Subcutaneous adipose tissue (tissue), 3 donors: ENCODE measurements around the gene CCDC85C.

GRCh38 chr14:97975083-97975577 is 1177.9 kb downstream of the VRK1 start:
- PRO-cap: no peak
- RAMPAGE, long total RNA, 3 experiments: no peak in any of the 3 experiments

DNA sequence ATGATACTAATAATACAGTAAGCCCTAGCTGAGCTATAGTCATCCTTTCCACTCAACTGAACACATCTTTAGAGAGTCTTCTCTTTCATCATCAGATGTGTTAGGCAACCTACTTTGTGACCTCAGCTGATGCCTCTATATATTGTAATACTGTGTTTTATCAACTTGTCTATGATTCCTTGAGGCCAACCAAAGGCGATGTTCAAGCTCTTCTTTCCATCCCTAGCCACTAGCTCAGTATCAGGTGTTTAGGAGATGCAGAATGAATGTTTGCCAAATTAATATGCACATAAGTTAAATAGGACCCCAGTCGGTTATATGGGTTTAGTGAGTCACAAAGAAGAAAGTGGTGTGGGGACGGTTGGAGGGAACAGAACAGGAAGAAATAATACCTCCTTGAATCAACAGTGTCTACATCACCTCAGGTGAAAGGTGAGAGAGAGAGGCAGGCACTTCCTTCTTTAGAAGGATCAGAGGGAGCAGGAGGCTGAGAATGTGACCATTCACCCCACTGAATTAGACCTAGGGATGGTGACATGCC is 1196.6 kb downstream of the VRK1 start:
- PRO-cap: no peak
- RAMPAGE, long total RNA, 3 experiments: no peak in any of the 3 experiments

DNA sequence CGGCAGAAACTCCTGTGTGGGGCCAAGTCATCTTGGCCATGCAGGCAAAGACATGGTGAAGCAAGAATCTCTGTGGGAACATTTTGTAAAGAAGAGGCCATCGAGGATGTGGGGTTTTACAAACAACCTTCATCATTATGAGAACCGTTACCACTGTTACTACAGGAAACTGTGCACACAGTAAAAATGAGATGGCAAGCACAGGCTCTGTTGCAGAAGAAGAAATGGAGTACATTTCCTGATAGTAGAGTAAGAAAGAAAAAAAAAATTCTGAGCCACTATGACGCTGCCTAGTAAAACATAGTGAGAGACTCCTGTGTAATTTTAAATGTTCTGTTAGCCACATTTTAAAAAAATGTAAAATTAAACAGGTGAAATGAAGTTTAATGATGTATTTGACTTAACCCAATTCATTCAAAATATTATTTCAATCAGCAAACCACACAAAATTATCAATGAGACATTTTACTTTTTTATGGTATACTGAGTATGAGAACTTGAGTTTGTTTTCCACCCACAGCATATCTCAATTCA is 1197.2 kb downstream of the VRK1 start:
- PRO-cap: no peak
- RAMPAGE, long total RNA, 3 experiments: no peak in any of the 3 experiments

DNA sequence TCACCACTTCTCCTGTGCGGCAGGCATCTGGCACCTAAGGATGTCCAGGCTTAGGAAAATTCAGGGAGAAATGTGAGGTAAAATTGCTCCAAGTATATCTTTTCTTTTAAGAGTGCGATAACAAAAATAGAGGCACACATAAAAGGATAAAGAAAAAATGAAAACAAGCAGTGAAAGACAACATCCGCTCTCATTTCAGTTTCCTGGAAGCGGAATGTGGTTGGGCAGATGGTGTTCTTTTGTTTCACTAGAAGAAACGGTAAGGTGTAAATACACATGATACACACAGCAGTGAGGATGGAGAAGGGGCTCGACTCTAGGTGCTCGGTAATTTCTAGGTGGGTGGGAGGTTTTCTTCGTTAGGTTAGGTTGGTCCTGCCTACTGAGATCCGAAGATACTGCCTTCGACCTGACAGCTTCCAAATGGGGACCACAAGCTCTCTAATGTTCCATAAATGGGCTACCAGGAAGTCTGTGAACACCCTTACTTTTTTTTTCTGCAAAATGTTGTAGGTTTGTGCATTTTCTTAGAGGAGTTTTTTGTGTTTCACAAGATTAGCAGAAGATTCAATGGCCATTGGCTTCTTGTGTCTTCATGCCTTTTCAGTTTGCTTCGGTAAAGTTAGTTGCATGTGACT is 1082.5 kb downstream of the BCL11B start:
- PRO-cap: no peak
- RAMPAGE, long total RNA, 3 experiments: no peak in any of the 3 experiments

DNA sequence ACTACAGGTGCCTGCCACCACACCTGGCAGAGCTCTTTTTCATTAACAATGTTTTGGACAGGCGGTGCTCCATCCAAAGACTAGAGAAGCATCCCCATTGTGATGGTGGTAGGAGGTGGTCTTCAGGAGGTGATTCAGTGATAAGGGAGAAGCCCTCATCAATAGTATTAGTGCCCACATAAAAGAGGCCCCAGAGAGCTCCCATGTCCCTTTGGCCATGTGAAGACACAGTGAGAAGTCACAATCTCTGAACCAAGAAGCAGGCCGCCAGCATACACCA is 920.4 kb downstream of the BCL11B start:
- PRO-cap: no peak
- RAMPAGE, long total RNA, 3 experiments: no peak in any of the 3 experiments

- PRO-cap: no peak
- RAMPAGE, long total RNA, 3 experiments: no peak in any of the 3 experiments
Observed at GRCh38 chr14:98819375-98820101, 452.5 kb downstream of the BCL11B start.

GRCh38 chr14:99217416-99218007 is 54.5 kb downstream of the BCL11B start:
- PRO-cap: no peak
- RAMPAGE, long total RNA, 3 experiments: no peak in any of the 3 experiments

- PRO-cap: no peak
- RAMPAGE, long total RNA, 3 experiments: no peak in any of the 3 experiments
Observed at GRCh38 chr14:99236654-99237574, 35.1 kb downstream of the BCL11B start.

- PRO-cap: no peak
- RAMPAGE, long total RNA, 3 experiments: no peak in any of the 3 experiments
Observed at GRCh38 chr14:99238089-99238598, 33.9 kb downstream of the BCL11B start.

- PRO-cap: no peak
- RAMPAGE, long total RNA, 3 experiments: no peak in any of the 3 experiments
Observed at GRCh38 chr14:99243940-99244729, 27.9 kb downstream of the BCL11B start.

- PRO-cap: no peak
- RAMPAGE, long total RNA, 3 experiments: no peak in any of the 3 experiments
Observed at GRCh38 chr14:99248742-99249211, 23.2 kb downstream of the BCL11B start.

DNA sequence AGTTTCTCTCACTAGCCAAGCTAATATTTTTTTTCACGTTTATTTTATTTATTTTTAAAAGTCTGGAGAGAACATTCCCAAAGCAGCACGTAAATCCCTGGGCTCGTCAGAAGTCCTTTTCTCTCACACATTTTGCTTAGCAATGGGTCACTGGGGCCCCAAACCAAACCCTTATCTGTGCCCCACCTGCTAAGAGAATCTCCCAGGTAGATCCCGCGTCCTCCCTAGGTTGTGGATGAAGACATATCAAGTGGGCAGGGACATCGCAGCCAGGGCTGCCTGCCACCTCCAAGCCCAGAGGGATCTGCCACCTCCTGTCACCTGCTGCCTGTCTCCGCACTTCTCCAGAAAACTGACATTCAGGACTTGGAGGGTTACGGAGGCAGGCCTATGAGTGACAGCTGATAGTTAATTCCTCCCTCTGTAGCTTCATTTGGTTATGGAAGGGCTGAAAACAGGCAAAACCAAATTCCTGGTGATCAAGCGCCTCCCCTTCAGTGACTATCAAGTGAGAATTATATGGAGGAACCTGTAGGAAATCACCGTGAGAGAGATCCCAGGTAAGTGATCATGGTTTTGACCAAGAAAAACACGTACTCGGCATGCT is 19.5 kb downstream of the BCL11B start:
- PRO-cap: no peak
- RAMPAGE, long total RNA, 3 experiments: no peak in any of the 3 experiments

DNA sequence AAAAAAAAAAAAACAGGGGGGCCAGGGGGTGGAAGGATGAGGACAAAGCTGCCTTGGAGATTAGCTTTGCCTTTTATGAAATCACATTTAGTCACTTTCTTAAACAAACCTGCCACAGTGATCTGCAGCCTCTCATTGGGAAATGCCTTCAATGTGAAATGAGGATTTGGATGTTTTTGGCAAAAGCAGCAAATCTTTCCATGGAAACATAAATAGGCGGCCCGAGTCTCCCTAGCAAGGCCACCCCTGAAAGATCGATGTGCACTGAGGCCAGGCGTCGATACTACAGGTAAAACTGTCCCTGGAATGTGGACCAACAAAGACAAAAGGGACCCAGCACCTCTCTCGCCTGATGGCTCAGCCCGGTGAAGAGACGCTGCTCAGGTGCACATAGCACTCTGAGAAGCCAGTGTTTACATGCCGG is 16.6 kb downstream of the BCL11B start:
- PRO-cap: no peak
- RAMPAGE, long total RNA, 3 experiments: no peak in any of the 3 experiments

DNA sequence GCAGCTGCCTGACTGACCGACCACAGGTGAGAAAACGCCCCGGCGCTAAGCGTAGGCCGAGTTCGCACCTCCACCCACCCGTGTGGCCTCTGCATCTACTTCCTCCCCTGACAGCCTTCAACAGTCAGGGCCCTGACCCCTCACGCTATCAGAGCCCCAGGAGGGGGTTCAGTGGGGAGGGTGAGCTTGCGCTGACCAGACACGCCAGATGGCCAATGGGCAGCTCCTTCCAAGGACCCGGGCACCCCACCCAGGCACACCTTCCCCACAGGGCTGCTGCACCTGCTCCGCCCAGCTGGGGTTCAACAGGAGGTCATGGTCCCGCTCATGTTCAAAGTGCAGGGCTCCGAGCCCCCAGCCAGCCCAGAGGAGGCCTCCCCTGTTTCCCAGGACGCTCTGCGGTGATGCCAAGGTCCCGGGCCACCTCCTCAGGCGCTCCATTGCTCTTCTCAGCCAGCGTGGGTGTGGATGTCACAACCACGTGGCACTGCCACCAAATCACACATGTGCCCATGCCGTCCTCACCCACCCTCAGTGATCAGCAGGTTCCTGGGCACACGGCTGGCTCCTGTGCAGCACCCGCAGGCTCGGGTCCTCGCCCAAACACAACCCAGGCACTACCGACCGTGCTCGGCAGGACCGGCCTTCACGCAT is 48.8 kb upstream of the BCL11B start:
- PRO-cap: no peak
- RAMPAGE, long total RNA, 3 experiments: no peak in any of the 3 experiments

GRCh38 chr14:99501606-99502188 is 20.5 kb downstream of the CCNK start:
- PRO-cap: no peak
- RAMPAGE, long total RNA, 3 experiments: no peak in any of the 3 experiments

DNA sequence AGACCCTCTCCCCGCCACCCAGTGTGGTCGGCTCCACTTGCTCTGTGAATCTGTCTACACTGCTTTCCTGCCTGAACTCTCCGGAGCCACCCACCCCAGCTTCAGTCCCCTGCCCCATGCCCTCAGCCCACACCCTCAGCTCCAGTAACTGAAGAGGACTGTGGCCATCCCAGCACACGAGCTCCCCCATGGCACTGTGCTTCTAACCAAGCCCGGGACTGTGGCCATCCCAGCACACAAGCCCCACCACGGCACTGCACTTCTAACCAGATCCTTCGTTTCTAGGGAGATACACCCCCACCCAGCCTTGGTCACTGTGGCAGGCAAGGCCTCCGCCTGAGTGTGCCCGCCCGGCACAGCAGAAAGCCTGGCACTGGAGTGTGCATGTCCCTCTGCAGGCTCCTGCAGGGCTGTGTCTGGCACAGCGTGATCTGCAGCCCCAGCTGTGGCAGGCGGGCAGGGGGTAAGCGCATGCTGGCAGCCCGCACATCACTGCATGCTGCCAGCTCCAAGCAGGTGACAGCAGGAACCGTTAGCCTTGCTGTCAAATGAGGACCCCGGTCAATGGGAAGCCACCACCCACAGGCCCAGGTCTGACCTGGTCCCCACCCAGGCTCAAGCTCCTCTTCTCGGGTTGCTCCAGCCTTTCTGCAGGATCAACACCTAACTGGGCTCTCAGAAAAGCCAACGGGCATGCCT is 49.8 kb downstream of the CCDC85C start:
- PRO-cap: no peak
- RAMPAGE, long total RNA, 3 experiments: no peak in any of the 3 experiments

DNA sequence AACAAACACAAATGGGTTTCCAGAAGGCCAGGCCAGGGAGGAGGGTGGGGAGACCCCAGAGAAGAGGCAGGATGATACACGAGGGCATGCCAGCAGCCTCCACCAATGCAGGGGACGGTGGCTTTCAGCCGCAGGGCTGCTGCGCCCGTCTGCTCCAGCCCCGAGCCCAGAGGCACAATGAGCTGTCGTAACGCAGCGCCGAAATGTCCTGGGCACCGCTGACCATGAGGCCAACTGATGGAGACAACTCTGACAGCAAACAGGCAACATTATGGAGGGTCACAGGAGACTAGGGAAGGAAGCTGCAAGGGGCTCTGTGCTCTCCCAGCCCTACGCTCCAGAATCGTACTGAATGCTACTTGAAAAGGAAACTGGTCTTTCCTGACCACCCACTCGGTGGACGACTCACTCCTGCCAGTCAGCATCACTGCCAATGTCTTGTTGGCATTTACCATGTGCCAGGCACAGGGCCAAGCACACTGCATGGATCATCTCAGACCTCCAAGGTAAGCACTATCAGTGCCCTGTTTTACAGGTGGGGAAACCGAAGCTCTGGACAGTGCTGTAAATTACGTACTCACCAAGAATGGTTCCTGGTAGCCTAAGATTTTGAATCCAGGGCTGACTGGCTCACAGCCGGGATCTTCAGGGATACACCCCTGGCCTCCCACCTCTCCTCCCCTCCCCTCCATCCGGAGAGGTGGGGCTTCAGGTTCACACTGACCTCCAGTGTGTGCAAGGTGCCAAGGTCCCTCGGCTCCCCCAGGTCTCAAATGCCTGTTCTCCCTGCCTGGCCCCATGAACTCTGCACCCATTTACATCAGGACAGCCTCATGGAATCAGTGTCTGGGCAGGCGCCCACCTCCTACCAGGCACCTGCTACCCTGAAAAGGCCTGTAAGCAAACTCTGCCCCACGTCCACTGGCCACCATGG is 37.9 kb downstream of the CCDC85C start:
- PRO-cap: no peak
- RAMPAGE, long total RNA, 3 experiments: no peak in any of the 3 experiments

GRCh38 chr14:99603796-99604717 is at the start of gene CCDC85C:
Gene CCDC85C, minus strand, starts transcription at chr14:99604207.
- PRO-cap: bidirectional peak, plus-strand start at chr14:99604517, minus-strand start at chr14:99604207; unidirectional peak, plus-strand start at chr14:99604582
- RAMPAGE, long total RNA, 3 experiments: start-site peak on the plus strand in 1 of 3 experiments, at chr14:99604497-99604578 at its widest, 10 reads per replicate

- PRO-cap: no peak
- RAMPAGE, long total RNA, 3 experiments: no peak in any of the 3 experiments
Observed at GRCh38 chr14:99672516-99672877, 11.6 kb upstream of the CYP46A1 start.

DNA sequence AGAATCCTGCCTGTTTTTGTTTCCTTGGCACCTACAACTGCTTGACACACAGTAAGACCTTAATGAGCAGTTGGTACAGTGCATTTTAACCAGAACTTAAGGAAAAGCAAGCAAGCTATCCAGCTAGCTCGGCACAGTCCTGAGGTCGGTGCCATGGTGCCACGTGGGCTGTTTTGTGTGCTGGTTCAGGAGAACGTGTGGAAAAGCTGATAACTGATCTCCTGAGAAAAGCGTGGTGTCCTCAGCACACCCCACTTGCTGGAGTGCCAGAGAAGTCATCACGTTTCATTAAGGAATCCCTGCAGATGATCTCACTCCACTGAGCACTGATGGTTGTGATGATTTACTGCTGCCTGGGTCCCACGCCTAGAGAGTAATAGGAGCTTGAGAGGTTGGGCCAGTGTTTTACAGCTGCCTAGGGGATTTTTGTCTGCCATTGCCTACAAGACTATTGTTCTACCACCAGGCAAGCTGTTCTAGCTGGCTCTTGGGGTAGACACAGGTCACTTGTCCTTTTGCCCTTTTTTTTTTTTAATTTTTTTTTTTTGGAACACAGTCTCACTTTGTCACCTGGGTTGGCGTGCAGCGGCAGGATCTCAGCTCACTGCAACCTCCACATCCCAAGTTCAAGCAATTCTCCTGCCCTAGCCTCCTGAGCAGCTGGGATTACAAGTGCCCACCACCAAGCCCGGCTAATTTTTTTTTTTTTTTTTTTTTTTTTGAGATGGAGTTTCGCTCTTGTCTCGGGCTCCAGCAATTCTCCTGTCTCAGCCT is 42.4 kb upstream of the EVL start:
- PRO-cap: no peak
- RAMPAGE, long total RNA, 3 experiments: no peak in any of the 3 experiments